SK-N-DZ (cell line): ENCODE results near the genes ANKRD60, NPEPL1 and NELFCD.

GRCh38 chr20:57577659-57578120, 16.8 kb downstream of the PCK1 start:
RAMPAGE:
- cytosol, long total RNA: no peak
- nucleus, long total RNA: no peak

DNA sequence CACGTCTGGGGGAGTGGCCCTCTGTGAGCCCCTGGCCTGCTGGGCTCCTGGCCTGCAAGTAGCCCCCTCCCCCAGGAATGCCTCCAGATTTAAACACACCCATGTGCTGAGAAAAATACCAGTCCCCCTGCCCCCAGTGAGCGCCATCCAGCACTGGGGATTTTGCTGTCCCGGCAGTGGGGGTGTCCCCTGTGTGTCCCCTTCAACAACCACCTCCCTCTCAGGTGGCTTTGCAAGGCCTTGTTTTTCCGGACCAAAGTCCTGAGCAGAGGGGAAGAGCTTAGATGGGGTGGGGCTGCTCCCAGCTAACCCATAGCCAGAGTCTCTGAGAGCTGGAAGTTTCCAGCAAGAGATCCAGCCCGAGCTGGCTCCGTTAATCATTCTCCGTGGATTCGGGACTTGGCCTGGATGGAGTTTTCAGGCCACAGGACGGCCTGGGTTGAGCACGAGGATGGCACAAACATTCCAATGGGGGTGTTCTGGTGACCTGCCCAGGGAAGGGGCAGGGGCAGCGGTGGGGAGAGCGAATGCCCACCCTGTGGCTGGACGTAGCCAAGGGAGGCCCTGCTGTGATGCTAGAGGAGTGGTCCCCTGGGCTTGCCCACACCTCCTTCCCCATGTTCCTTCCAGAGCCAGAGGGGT, 29.0 kb downstream of the PCK1 start:
RAMPAGE:
- cytosol, long total RNA: no peak
- nucleus, long total RNA: no peak

DNA sequence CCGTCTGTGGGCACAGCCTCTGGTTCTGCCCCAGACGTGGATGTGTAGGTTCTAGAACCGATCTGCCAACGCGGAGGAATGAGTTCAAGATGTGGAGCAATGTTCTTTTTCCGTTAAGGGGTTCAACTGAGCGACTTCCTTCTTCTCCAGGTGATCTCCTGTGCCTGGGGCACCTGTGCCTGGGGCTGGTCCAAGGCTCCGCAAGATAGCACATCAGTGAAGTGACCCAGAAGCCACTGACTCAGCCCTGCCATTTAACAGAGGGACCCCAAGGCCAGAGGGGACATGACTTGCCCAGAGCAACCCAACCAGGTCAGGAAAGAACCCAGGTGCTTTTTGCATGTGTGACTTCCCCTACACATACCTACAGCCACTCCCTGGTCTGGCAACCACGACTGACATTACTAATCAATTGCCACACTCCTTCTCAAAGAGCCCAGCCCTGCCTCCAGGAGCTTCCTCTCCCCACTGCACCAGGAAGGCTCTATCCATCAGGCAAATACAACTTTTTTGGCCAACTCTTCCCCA, 22.7 kb downstream of the PMEPA1 start:
RAMPAGE:
- cytosol, long total RNA: no peak
- nucleus, long total RNA: no peak

RAMPAGE:
- cytosol, long total RNA: no peak
- nucleus, long total RNA: no peak
Observed at GRCh38 chr20:57702689-57703251, 7.0 kb downstream of the PMEPA1 start.

GRCh38 chr20:58132925-58133512, 17.7 kb upstream of the C20orf85 start:
RAMPAGE:
- cytosol, long total RNA: no peak
- nucleus, long total RNA: no peak

DNA sequence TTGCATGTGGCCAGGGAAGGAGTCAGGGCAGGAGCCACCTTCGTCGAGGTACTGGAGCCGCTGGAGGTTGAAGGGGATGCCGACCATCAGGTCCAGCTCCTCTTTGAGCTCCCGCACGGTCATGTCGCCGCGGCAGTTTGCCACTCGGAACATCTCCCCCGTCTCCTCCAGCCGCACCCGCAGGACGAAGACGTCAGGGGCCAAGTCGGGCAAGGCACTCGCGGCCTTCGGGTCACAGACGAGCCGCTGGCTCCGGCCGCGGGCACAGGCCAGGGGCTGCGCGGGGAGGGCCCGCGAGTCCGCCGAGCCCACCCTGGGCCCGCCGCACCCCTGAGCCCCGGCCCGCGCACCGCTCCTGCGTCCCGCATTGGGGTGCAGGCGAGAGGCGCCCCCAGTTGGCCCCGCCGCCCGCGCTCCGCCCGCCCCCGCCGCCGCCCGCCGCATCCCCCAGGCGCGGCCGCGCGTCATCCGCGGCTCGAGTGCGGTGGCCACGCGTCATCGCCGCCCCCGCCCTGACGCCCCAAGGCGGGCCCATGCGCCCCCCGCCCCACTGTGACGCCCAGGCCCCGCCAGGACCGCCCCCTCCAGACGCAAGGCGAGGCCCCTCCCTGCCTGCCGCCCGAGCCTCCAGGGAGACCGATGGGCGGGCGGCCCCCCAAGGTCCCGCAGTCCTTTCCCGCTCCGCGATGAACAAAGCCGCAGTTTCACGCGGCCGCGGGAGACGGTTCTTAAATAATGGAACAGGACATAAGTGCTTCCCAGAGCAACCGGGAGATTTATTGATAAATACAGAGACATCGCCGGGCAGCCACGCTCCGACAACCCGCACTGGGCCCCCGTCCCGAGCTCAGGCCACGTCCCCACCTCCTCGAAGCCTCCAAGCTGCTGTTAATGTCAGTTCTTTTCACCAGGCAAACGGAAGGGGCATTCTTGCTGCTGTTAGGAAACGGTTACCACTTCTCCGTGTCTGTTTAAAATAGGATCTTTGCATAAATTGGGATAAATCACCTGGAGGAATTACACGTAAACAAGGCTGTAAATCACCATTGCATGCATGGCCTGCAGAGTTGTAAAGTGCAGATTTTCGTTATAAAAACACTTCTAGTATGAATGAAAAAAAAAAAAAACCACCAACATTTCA, at the start of gene ANKRD60:
TSS of gene ANKRD60 (minus strand) at position 468 of the 1,141 bp plus-strand sequence.
RAMPAGE:
- cytosol, long total RNA: no peak
- nucleus, long total RNA: no peak

DNA sequence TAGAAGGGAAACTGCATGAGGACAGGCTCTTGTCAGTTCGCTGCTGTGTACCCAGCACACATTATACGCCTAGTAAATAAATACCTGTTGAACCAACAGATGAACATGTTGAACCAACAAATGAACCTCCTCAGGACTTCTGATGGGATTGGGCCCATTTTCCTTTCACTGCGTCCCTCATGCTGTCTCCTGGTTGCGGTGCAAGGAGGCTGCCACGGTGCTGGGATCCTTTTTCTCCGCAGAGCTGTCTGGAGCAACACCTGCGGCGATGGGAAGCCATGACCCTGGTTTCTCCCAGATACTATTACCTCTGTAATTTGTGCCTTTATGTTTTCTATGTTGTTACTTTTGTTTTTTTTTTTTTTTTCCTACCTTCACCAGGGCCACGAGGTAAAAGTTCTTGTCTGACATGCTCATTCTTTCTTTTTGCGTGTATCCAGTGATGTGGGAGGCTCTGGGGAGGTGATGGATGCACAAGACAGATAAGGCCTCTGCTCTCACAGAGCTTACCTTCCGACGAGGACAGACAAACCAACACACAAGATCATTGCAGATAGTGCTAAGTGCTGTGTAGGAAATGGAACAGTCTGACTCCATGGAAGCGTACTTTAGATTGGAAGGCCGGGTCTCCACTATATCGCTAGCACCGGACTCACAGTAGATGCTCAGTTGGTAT, 1.1 kb downstream of the VAPB start:
RAMPAGE:
- cytosol, long total RNA: no peak
- nucleus, long total RNA: no peak

DNA sequence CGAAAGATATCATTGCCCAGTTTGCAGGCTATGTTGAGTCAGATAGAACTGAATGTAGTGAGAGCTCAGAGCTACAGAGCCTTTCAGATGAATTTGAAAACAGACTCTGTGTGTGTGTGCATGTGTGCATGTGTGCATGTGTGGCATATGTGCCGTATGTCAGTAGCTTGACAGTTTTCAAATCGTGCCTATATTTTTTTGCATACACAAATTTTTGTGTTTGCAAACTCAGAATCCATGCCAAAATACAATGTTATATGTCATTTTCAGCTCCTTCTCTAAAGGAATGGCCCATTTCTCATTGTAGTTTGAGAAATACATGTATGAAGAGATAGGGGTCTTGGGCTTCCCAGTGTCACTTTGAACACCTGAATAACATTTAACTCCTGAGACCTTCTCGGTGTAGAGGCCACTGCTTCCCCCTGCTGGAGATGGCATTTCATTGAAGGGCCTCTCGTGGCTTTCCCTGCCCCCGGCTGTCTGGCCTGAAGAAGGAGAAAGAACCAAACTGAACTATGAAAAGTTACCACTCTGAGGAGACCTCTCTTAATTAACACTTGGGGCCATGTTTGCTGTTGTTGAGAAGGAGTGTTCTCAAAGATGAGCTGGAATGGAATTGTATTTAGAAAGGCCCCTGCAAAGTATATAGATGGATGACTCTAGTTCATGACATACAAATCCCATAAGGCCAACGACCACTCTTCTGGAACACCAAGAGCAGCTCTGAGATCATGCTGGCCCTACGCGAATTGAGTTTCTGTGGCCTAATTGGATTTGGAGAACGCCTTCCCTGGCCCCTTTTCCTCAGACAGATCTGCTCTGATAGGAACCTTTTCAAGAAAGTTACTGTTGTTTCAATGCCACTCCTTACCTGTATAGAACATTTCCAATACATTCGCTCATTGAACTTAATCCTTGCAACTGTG, 58.8 kb downstream of the VAPB start:
RAMPAGE:
- cytosol, long total RNA: no peak
- nucleus, long total RNA: no peak

DNA sequence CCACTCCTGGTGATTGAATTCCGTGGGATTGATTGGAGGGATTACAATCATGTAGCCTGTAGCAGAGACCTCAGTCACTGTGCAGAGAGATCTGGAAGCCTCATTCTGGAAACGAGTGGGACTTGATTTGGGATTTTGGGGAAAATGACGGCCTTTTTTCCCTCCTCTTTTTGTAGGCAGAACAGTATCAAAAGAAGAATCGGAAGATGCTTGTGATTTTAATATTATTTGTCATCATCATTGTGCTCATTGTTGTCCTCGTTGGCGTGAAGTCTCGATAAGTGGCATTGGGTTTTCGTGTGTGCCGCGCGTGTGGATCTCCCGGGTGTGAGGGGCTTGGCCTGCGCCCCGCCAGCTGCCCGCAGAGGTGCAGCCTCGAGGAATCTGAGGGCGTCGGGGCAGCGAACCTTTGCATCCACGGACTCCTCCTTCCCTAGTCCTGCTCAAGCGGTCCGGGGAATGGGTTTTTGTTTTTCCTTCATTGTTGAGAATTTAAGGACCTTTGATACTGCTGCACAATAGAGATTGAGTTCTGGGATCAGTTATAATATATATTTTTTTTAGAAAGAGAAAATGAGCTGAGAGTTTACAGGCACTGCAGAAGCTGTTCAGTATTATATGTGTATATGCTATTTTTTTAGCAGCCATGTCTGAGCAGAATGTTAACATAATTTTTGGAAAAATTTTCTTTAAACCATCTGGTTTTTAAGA, 16.4 kb upstream of the NPEPL1 start:
RAMPAGE:
- cytosol, long total RNA: no peak
- nucleus, long total RNA: no peak

DNA sequence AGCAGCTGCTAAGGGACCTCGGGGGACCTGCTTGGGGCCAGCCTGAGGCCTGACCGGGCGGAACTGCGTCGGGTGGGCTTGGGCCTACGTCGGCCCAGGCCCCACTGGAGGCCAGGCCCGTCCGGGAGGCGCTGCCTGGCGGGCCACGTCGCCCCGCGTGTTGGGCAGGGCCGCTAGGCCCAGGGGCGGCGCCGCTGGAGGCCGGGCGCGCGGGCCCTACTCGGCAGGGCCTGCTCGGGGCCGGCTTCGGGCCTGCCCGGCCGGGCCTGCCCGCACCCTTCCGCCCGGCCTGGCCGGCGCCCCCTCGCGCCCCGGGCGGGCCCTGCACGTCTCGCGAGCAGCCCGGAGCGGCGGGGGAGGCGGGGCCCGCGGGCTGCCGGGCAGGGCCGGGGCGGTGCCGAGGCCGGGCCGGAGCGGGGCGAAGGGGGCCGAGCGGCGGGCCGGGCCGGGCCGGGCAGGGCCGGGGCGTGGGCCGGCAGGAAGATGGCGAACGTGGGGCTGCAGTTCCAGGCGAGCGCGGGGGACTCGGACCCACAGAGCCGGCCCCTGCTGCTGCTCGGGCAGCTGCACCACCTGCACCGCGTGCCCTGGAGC, at the start of gene NPEPL1:
TSS of gene NPEPL1 (plus strand) at position 383 of the 594 bp plus-strand sequence.
RAMPAGE:
- cytosol, long total RNA: no peak
- nucleus, long total RNA: no peak

DNA sequence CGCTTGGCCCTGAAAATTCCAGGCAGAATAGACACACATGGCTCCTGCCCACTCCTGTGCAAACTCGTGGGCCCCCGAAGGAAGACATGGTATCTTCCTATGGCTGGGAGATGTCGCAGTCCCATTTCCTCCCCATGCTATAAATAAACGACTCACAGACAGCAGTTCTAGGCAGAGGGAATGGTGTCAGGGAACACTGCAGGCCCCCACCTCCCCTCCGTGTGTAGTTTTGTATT, 29.6 kb downstream of the NPEPL1 start:
RAMPAGE:
- cytosol, long total RNA: no peak
- nucleus, long total RNA: no peak

DNA sequence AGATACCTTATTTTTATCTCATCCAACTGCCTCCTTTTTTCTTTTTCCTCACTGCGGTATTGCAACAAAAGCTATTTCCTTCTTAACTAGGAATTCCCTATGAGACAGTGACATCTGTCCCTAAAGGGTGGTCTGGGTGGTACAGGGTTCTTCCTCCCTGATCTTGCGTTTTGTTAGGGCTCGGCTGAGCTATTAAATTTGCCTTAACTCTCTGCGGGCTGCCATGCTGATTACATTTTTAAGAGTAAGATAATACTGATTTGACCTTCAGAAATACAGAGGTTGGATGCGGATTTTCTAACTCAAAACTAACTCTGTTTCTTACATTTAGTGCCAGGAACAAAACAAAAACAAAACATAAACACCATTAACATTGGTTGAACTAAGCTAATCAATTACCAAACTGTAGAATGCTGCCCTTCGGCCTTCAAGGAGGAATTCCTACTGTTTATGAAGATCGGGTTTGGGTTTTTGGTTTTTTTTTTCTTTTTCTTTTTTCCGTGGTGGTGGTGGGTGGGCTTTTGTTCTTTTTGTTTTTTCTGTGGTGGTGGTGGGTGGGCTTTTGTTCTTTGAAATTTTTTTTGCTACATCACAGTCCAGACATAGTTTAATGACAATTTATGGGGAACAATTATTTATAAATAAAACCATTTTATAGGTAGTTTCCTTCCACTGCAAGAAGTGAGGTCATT, 6.7 kb downstream of the GNAS start:
RAMPAGE:
- cytosol, long total RNA: no peak
- nucleus, long total RNA: no peak

RAMPAGE:
- cytosol, long total RNA: no peak
- nucleus, long total RNA: no peak
Observed at GRCh38 chr20:58903284-58903997, 12.2 kb downstream of the GNAS start.

RAMPAGE:
- cytosol, long total RNA: no peak
- nucleus, long total RNA: no peak
Observed at GRCh38 chr20:58909899-58910469, 18.8 kb downstream of the GNAS start.

GRCh38 chr20:58911448-58912188, 20.4 kb downstream of the GNAS start:
RAMPAGE:
- cytosol, long total RNA: no peak
- nucleus, long total RNA: no peak

RAMPAGE:
- cytosol, long total RNA: no peak
- nucleus, long total RNA: no peak
Observed at GRCh38 chr20:58944720-58945066, 36.4 kb upstream of the NELFCD start.

DNA sequence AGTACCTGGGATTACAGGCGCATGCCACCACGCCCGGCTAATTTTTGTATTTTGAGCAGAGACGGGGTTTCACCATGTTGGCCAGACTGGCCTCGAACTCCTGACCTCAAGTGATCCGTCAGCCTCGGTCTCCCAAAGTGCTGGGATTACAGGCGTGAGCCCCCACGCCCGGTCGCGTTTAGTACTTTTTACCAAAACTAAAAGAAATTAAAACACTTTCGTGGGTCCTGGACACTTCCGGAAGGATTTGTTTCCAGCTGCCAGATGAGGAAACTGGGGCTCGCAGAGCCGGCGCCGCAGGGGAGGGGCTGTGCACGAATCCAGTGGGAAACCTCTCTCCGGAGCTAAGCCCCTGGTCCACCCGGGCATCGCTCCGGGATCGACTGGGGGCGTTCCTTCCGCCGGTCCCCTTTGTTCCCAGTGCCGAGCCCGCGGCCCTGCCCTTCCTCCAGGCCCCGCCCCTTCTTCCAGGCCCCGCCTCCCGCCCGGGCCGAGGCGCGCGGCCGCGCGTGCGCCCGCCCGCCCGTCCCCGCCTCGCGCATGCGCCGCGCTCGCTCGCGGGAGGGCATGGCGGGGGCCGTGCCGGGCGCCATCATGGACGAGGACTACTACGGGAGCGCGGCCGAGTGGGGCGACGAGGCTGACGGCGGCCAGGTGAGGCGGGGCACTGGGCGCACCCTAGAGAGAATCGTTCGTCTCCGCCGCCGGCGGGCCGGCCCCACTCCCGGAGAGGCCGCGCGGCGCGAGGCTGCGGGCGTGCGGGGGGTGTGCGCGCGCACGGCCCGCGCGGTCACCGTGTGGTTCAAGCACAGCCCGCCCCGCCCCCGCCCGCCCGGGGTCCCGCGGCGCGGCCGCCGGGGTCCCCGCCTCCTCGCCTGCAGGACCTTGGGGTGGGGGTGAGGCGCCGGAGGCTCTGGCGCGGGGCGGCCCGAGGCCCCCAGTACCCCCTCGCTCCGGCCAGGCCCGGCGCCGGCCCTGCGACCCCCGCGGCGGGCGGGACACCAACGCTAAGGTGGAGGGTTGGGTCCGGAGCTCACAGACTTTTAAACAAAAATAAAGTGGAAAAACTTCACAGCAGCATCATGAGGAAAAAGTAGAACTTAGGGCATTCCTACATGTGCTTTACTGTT, at the start of gene NELFCD:
TSS of gene NELFCD (plus strand) at position 541 of the 1,130 bp plus-strand sequence.
RAMPAGE:
- cytosol, long total RNA: start-site peak on the plus strand centred at position 566 of the sequence, 63 bp wide, 449 and 1,036 reads in 2 replicates
- nucleus, long total RNA: no peak

RAMPAGE:
- cytosol, long total RNA: no peak
- nucleus, long total RNA: no peak
Observed at GRCh38 chr20:58992962-58994060, 12.3 kb downstream of the NELFCD start.

GRCh38 chr20:58997455-58997910, 9.6 kb downstream of the CTSZ start:
RAMPAGE:
- cytosol, long total RNA: no peak
- nucleus, long total RNA: no peak

RAMPAGE:
- cytosol, long total RNA: no peak
- nucleus, long total RNA: no peak
Observed at GRCh38 chr20:59005869-59006562, 1.0 kb downstream of the CTSZ start.